Peyer's patch (tissue), 4 donors: ENCODE results near the gene BACE2.

- PRO-cap, result no peak
- RAMPAGE, long total RNA, 4 experiments, result start-site peak on the minus strand in 1 of 4 experiments, at chr21:39196963-39197002 at its widest, 47 reads per replicate
Measured at GRCh38 chr21:39196782-39197453, 13.7 kb upstream of the PSMG1 start.

DNA sequence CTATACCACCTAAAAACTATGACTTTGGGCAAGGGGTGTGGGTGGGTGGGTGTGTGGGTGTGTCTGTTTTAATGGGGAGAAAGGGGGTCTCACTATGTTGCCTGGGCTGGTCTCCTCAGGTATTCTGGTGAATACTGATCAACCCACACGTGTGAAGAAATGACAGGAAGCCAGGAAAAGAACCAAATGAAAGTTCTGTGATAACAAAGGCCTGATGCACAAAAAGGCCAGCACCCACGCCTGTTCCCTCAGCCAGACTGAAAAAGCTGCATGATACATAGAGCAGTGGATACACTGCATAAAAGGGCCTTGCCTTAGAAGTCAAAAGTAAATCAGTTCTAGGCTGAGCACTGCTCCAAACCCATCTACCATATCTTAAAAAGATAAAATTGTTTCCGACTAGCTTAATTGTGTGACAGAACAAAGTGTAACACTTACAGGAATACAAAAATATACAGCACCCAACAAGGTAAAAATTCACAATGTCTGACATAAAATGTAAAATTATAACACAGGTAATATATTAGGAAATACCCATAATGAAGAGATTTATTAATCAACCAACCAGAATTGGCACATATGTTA is 36.9 kb upstream of the PSMG1 start:
- PRO-cap, result no peak
- RAMPAGE, long total RNA, 4 experiments, result no peak in any of the 4 experiments

- PRO-cap, result no peak
- RAMPAGE, long total RNA, 4 experiments, result no peak in any of the 4 experiments
Measured at GRCh38 chr21:39296065-39296582, 17.3 kb downstream of the BRWD1 start.

- PRO-cap, result bidirectional peak, plus-strand start at chr21:39312688, minus-strand start at chr21:39312335
- RAMPAGE, long total RNA, 4 experiments, result no peak in any of the 4 experiments
Measured at GRCh38 chr21:39312090-39312935, 1.1 kb downstream of the BRWD1 start.

- PRO-cap, result unidirectional peak, plus-strand start at chr21:39377707
- RAMPAGE, long total RNA, 4 experiments, result no peak in any of the 4 experiments
Measured at GRCh38 chr21:39377258-39378037, 2.7 kb upstream of the GET1 start.

- PRO-cap, result no peak
- RAMPAGE, long total RNA, 4 experiments, result no peak in any of the 4 experiments
Measured at GRCh38 chr21:39502506-39503186, 50.9 kb downstream of the SH3BGR start.

- PRO-cap, result no peak
- RAMPAGE, long total RNA, 4 experiments, result no peak in any of the 4 experiments
Measured at GRCh38 chr21:39667240-39667813, 54.6 kb downstream of the B3GALT5 start.

GRCh38 chr21:39668248-39668875 is 55.6 kb downstream of the B3GALT5 start:
- PRO-cap, result no peak
- RAMPAGE, long total RNA, 4 experiments, result no peak in any of the 4 experiments

GRCh38 chr21:39884957-39885657 is 17.9 kb downstream of the PCP4 start:
- PRO-cap, result no peak
- RAMPAGE, long total RNA, 4 experiments, result no peak in any of the 4 experiments

- PRO-cap, result bidirectional peak, plus-strand start at chr21:41167524, minus-strand start at chr21:41167536; bidirectional peak, plus-strand start at chr21:41167834, minus-strand start at chr21:41167623; bidirectional peak, plus-strand start at chr21:41168134, minus-strand start at chr21:41167999
- RAMPAGE, long total RNA, 4 experiments, result no peak in any of the 4 experiments
Measured at GRCh38 chr21:41167241-41168293, at the start of gene BACE2. BACE2 (plus strand) TSS chr21:41168160.

GRCh38 chr21:41170434-41170871 is 2.5 kb downstream of the BACE2 start:
- PRO-cap, result no peak
- RAMPAGE, long total RNA, 4 experiments, result no peak in any of the 4 experiments

- PRO-cap, result no peak
- RAMPAGE, long total RNA, 4 experiments, result no peak in any of the 4 experiments
Measured at GRCh38 chr21:41210324-41210888, 42.4 kb downstream of the BACE2 start.

- PRO-cap, result no peak
- RAMPAGE, long total RNA, 4 experiments, result no peak in any of the 4 experiments
Measured at GRCh38 chr21:41251019-41251244, 65.7 kb upstream of the FAM3B start.

- PRO-cap, result no peak
- RAMPAGE, long total RNA, 4 experiments, result no peak in any of the 4 experiments
Measured at GRCh38 chr21:41304000-41304502, 12.6 kb upstream of the FAM3B start.

DNA sequence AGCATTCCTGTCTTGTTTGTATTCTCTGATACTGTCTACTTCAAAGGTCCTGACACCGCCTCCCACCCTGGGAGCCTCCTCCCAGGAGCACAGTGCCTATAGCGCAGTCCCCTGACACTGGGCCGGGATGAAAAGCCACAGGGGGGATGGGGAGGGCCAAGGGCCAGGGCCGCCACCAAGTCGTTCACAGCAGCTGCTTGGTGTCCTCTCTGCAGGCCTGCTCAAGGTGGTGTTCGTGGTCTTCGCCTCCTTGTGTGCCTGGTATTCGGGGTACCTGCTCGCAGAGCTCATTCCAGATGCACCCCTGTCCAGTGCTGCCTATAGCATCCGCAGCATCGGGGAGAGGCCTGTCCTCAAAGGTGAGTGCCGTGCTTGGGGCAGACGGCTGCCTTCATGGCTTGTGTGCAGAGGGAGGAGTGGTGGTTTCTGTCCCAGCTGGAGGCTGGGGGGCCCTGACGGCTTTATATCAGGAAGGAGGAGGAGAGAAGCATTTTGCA is 6.2 kb downstream of the FAM3B start:
- PRO-cap, result no peak
- RAMPAGE, long total RNA, 4 experiments, result no peak in any of the 4 experiments

DNA sequence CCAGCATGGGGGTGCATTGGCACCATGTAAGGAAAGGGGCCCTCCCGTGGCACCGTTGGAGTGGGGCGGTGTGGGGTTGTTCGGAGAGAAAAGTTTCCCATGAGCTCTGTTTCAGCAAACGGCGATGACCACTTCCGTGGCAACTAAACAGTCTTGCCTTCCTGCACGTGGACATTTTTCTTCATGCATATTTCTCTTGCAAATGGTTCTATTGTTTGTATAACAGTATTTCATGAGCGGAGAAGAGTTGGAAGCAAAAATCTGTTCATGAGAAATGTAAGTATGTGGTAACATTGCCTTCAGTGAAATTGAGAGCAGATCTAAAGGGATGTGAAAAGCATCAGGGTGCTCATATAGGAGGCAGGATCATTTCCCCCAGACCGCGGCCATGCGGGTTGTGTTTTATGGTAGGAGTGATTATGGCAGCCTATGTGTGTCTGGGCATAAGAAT is 8.6 kb downstream of the MX2 start:
- PRO-cap, result no peak
- RAMPAGE, long total RNA, 4 experiments, result no peak in any of the 4 experiments

GRCh38 chr21:41419828-41420996 is 5.8 kb upstream of the MX1 start:
- PRO-cap, result bidirectional peak, plus-strand start at chr21:41420593, minus-strand start at chr21:41420413
- RAMPAGE, long total RNA, 4 experiments, result start-site peak on the plus strand in 1 of 4 experiments, at chr21:41420288-41420339 at its widest, 8 reads per replicate

- PRO-cap, result no peak
- RAMPAGE, long total RNA, 4 experiments, result start-site peak on the minus strand in 1 of 4 experiments, at chr21:41465982-41466066 at its widest, 192 reads per replicate
Measured at GRCh38 chr21:41465708-41466247, 39.7 kb downstream of the MX1 start.

DNA sequence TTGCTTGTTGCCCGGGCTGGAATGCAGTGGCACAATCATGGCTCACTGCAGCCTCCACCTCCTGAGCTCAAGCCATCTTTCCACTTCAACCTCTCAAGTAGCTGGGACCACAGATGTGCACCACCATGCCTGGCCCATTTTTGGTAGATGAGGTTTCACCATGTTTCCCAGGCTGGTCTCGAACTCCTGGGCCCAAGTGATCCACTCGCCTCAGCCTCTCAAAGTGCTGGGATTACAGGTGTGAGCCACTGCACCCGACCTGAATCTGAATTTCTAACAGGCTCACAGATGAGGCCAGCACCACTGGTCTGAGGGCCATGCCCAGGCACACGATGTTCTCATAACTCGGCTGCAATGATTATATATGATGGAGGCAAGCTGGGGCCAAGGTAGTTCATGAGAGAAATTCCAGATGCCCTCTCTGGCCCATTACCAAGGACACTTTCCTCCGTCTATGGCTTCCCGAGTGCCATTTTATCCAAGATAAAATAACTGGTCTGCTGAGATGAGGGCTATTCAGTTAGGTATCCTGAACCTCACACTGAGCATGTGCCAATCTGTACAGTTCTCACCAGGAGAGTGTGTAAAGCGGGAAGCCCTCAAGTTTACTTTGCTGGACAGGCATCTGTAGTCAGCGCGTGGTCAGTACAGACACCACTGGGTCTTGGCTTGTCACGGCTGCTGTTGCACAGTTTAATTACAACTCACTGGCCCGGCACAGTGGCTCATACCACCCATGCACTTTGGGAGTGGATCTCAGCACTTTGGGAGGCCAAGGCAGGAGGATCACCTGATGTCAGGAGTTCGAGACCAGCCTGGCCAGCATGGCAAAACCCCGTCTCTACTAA is 16.5 kb downstream of the TMPRSS2 start:
- PRO-cap, result no peak
- RAMPAGE, long total RNA, 4 experiments, result no peak in any of the 4 experiments

- PRO-cap, result unidirectional peak, minus-strand start at chr21:41526366
- RAMPAGE, long total RNA, 4 experiments, result no peak in any of the 4 experiments
Measured at GRCh38 chr21:41526276-41526694, 18.3 kb upstream of the TMPRSS2 start.